Colon Carcinoma Metastatic in the Lung (tissue), 2 donors: ENCODE data around the genes TIMM8A, ARMCX6, ARMCX2, GPRASP1 and GPRASP3.

DNA sequence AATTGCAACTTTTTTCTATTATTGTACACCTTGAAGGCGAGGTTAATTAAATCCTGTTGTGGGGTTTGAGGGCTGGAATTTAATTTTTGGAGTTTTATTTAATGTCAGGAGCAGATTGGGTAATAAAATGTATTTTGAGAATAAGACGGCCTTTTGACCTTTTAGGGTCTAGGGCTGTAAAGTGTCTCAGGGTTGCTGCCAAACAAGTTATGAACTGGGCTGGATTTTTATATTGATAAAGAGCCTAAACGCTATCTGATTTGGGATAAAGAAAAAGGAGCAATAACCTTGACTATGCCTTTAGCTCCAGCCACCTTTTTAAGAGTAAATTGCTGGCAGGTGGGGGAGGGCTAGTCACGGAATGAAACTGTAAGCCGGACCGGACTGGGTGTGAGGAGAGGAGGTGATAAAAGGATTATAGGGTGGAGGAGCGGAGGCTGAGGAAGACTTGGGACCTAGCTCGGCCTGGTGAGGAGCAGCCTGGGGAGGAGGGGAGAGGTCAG, 1028.4 kb downstream of the FAM133A start:
- PRO-cap, 2 experiments, result no peak in any of the 2 experiments

- PRO-cap, 2 experiments, result no peak in any of the 2 experiments
Observed at GRCh38 chrX:96994393-96994891, 110.7 kb downstream of the RPA4 start.

DNA sequence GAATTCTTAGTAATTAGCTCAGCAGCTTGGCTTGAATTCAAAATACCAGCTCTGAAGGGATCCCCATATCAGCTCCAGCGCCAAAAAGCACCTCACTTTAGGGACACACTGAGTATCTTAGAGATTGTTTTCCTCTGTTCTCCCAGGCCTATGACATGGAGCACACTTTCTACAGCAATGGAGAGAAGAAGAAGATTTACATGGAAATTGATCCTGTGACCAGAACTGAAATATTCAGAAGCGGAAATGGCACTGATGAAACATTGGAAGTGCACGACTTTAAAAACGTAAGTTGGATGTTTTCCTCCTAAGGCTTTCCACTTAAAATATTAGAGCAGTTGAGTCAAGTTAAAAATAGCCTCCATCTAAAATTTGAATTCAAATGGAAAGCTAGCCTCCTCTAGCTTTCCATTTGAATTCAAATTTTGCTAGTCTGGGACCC, 9.0 kb downstream of the TNMD start:
- PRO-cap, 2 experiments, result no peak in any of the 2 experiments

DNA sequence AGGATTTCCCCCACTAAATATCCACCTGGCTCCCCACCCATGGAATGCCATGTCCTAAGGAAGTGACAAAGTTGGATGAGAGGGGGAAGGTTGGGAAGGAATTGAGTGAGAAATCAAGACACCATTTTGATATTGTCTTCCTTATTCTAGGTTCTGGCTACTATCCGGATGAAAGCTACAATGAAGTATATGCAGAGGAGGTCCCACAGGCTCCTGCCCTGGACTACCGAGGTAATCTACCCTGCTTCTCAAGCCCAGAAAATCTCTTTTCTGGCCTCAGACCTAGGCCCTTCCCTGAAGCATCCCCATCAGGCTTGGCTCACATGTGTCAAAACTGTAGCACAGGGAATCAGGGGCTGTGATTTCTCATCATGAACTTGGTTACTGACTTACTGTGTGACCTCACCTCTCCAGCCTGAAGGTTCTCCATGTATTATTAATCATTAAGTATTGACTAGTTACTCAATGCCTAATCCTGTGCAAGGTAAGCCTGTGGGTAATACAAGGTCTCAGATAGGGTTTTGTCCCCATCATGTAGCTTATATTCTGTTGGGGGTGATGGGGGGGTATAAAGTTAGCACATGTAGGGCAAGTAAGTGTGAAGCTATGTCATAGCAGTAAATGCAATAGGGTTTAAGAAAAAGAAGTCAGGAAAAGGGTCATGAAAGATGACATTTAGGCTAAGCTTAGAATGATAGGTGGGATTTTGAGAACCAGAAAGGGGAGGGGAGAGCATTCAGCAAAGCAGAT, 6.8 kb downstream of the SRPX2 start:
- PRO-cap, 2 experiments, result no peak in any of the 2 experiments

DNA sequence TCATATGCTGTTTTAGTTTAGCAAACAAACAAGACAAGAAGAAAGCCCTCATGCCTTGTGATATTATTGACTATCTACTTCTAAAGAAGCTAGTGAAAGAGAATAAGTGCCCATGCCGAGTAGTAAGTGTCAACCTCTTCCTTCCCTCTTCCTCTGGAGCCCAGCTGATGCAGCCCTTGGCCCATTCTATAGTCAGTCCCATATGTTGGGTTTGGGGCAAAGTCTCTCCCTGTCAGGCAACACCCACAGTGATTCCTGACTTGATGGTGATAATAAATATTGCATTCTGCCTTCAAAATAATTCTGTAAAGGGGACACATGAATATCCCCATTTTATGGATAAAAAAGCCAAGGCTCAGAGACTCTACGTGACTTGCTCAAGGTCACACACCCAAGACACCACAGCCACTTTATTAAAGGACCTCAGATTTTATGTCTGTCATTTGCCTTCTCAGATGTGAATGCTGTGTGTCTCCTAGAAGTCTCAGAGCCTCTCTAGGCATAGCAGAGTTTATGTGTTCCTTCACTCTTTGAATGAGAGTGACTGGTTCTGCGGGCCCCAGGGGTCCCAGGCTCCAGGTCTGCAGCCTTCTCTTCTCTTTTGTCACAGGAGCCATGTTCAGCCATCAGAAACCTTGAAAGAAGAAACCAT, 17.4 kb downstream of the ARL13A start:
- PRO-cap, 2 experiments, result no peak in any of the 2 experiments

GRCh38 chrX:101093380-101093809, 4.6 kb upstream of the CENPI start:
- PRO-cap, 2 experiments, result no peak in any of the 2 experiments

GRCh38 chrX:101348279-101349297, at the start of gene TIMM8A:
Gene TIMM8A, minus strand, starts transcription at chrX:101348742.
- PRO-cap, 2 experiments, result peak in 2 of 2 experiments; most common plus-strand start chrX:101348773 (in 2); most common minus-strand start chrX:101348718 (in 2)

DNA sequence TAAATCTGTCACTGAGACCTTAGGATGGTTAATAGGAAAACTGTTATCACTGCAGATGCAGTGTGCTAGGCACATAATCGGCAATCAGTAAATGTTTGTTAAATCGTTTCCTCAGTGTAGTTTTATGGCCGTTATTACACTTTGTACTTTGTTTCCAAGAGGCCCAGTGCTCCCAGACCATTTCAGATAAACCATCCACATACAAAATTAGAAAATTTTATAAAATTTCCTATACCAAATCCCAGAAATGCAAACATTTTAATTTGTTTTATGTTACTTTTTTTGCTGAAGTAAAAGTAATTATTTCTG, 1.1 kb downstream of the HNRNPH2 start:
- PRO-cap, 2 experiments, result no peak in any of the 2 experiments

DNA sequence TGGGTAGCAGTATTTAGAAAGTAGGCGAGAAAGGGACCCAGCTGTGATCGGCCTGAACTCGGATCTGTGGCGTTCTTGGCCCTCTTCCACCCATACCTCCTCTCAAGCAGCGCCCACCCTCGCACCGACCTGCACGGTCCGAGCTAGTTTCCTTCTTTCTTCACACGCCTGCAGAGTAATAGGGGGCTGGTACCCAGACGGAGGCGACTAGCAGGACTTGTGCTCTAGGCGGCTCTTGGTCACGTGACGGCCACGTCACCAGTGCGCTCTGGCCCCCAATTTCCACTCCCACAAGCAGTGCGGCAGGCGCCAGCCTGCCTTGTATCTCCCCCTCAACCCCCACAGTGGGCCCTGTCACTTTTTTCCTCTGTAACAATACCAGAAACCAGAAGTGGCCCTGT, at the start of gene ARMCX6:
ARMCX6 (minus strand) TSS at position 245 of the 401 bp plus-strand sequence.
- PRO-cap, 2 experiments, result peak in 2 of 2 experiments; most common plus-strand start position 293 of the sequence (in 1); most common minus-strand start position 209 of the sequence (in 1)

GRCh38 chrX:101659004-101660316, at the start of gene ARMCX2:
Gene ARMCX2, minus strand, starts transcription at chrX:101659850.
- PRO-cap, 2 experiments, result peak in 2 of 2 experiments; most common minus-strand start chrX:101659850 (in 2)

DNA sequence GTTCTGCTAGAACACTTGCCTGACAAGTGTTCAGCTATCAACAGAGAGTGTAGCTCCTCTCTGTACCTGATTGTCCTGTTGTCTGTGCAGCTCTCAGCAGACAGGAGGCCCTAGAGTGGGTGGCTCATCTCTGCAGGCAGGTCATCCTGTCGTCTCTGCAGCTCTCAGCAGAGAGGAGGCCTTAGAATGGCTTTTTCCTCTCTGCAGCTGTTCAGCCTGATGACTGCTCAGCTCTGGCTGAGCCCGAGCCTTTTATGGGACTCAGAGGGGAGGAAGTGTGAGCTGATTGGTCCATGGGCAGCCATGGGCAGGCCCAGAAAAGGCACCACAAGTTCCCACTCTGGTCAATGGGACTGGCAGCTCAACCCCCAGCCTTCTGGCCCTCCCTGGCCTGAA, 92.2 kb downstream of the NXF2 start:
- PRO-cap, 2 experiments, result no peak in any of the 2 experiments

- PRO-cap, 2 experiments, result peak in 1 of 2 experiments; most common plus-strand start chrX:102651538 (in 1); most common minus-strand start chrX:102651310 (in 1)
Observed at GRCh38 chrX:102651103-102651648, at the start of gene GPRASP1. Gene GPRASP1, plus strand, starts transcription at chrX:102651483.

DNA sequence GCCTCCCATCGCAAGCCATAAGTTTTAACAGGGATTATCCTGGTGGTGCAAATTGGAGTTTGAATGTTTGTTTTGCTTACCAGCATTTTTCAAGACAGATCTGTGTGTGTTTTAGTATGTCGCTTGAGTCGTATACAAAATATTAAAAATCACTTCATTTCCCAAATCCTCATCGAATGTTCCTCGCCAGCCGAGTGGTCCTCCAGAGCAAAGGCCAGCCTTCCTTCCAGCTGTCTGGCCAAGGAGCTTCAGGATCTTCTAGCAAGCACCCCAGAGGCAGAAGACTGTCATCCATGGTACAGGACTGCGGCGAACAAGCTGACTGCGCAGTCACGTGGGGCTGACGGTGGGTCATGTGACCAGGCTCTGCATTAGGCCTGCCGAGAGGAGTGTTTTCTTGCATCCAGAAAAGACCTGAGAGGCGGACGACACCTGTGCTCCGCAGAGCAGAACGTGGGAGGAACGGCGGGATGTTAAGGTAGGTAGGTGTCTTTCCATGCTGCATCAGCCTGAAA, at the start of gene GPRASP3:
GPRASP3 (plus strand) TSS at position 400 of the 515 bp plus-strand sequence.
- PRO-cap, 2 experiments, result peak in 1 of 2 experiments; most common plus-strand start position 406 of the sequence (in 1); most common minus-strand start position 272 of the sequence (in 1)

- PRO-cap, 2 experiments, result peak in 1 of 2 experiments; most common plus-strand start chrX:103254458 (in 1)
Observed at GRCh38 chrX:103253573-103254906, 915 bp downstream of the TCEAL8 start.

DNA sequence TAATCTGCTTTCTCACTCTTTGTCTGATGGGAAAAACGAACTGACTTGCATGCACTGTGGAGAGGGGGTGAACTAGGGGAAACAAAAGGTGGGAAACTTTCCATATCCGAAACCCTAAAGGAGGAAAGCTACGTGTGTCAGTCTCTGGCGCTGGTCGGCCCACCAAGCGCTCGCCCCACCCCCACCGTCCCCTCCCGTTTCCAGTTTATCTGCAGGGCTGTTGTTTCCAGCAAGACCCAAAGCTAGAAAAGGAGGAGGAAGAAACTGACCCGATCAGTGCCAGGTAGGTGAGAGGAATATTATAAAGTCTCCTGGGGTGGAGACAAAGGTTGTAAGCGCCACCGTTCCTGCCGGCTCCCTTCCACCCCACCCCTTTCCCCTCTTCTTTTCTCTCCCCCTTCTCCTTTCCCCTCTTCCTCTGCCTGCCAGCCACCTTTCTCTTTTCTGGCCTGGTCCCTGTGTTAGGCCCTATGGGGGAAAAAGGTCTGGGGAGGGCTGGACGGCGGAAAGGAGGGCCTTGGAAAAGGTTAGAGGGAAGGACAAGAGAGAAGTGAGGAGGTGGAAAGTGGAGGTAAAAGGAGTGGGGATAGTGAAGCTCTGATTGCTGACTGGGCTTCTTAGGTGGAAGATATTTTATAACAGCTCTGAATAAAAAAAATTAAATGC, 706 bp downstream of the TCEAL9 start:
- PRO-cap, 2 experiments, result no peak in any of the 2 experiments

GRCh38 chrX:103587720-103588313, 2.5 kb downstream of the TCEAL4 start:
- PRO-cap, 2 experiments, result no peak in any of the 2 experiments

GRCh38 chrX:103624714-103625514, 3.9 kb upstream of the TCEAL1 start:
- PRO-cap, 2 experiments, result no peak in any of the 2 experiments

DNA sequence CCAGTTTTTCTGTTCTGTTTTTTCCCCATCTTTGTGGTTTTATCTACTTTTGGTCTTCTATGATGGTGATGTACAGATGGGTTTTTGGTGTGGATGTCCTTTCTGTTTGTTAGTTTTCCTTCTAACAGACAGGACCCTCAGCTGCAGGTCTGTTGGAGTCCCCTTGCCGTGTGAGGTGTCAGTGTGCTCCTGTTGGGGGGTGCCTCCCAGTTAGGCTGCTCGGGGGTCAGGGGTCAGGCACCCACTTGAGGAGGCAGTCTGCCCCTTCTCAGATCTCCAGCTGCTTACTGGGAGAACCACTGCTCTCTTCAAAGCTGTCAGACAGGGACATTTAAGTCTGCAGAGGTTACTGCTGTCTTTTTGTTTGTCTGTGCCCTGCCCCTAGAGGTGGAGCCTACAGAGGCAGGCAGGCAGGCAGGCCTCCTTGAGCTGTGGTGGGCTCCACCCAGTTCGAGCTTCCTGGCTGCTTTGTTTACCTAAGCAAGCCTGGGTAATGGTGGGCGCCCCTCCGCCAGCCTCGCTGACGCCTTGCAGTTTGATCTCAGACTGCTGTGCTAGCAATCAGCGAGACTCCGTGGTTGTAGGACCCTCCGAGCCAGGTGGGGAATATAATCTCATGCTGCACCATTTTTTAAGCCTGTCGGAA, 310.9 kb downstream of the TEX13A start:
- PRO-cap, 2 experiments, result no peak in any of the 2 experiments

DNA sequence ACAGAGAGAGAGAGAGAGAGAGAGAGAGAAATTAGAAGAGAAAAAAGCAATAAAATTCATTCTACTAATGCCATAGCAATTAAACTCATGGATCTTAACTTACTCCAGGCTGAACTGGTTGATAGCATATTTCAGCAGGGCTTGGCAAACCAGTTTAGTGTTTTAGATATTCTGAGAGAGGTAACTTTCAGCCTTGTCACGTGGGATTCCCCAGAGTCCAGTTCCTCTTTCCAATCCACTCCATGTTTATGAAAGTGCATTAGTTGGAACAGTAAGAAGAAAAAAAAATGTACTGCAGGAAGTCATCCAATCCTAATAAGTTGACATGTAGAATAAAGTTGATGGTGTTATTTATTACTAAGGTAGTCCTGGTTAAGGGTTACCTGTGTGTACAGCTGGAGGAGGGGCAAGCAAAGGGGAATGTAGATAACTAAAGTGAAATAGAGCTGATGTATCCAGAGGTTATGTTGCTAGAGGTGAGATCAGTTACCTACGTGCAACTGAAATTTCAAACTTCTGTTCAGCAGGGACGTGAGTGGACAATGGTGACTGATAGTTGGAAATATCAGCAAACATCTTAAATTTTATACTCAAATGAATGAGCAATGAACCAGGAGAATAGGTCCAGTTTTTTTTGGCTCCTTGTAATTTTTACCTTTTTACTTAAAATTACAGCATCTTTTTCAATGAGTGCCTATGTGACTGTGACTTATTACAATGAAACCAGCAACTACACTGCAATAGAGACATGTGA, 32.9 kb upstream of the RNF128 start:
- PRO-cap, 2 experiments, result no peak in any of the 2 experiments

GRCh38 chrX:106725830-106726354, 609 bp upstream of the RNF128 start:
- PRO-cap, 2 experiments, result no peak in any of the 2 experiments